Foreskin keratinocyte (primary cell): ENCODE measurements around a stretch of chr11.

DNA sequence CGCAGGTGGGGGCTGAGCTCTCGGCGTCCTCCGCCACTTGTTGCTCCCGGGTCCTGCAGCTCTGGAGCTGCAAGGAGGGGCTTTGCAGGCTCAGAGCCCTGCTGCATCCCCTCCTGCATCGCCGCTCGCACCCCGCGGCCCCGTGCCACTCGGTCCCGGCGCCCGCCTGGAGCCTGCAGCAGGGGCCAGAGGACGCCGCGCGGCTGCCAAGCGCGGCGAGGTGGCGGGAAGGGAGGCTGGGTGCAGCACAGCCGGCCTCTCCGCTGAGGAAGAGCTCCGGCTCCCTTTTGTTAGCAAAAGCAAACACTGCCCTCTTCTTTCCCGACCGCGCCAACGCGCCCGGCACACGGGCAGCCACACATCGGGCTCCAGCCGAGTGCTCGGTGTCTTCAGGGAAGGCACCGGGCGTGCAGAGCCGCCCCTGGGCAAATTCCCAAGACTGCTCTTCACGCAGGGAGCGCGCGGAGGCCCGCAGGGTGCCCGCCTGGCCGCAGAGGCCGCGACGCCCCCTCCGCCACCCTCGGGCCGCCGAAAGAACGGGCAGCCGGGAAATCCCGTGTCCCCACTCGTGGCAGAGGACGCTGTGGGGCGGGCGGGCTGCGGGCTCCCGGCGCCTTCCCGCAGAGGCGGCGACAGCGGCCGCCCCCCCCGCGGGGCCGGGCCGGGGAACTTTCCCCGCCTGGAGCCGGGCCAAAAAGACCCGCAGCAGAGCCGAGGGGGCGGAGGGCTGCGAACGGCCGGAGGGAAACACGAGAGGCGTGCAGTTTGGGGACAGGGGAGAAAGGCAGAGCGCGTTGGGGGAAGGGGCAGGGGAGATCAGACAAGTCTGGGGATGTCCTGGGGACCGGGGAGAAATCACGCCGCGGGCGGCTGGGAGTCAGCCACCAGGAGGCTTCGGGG, 1.0 kb downstream of the CADM1 start:
- RAMPAGE, total RNA, result no peak

- RAMPAGE, total RNA, result no peak
Observed at GRCh38 chr11:115523496-115523933, 19.3 kb upstream of the CADM1 start.

DNA sequence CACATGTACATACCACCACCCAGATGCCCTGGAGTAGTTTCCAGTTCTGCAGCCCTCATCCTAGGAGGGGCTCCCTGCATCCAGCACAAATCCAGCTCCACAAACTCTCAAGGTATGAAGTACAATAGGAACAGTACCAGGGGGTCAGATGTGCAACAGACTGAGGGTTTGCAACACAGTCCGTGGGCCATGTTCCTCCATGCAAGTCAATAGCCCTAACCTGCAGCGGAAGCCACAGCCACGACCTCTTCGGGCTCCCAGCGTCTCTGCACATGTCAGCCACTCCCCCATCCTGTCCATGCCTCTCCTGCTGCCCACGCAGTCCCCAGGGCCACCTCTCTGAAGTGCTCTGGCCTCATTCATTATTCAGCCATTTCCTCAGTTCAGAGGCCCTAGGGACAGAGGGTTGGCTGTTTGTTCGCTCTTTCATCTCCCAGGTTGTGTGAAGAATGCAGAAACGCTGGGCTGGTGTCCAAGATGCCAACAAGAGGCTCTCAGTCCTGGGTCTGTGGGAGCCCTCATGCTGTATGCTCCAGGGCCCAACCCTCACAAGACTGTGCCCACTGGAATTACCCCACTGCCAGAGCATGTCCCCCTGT, 209.9 kb downstream of the BUD13 start:
- RAMPAGE, total RNA, result no peak

- RAMPAGE, total RNA, result no peak
Observed at GRCh38 chr11:116660927-116661476, 111.8 kb downstream of the BUD13 start.

- RAMPAGE, total RNA, result no peak
Observed at GRCh38 chr11:116782738-116783106, 5.1 kb downstream of the ZPR1 start.

GRCh38 chr11:116791111-116791573, 537 bp downstream of the APOA5 start:
- RAMPAGE, total RNA, result no peak

DNA sequence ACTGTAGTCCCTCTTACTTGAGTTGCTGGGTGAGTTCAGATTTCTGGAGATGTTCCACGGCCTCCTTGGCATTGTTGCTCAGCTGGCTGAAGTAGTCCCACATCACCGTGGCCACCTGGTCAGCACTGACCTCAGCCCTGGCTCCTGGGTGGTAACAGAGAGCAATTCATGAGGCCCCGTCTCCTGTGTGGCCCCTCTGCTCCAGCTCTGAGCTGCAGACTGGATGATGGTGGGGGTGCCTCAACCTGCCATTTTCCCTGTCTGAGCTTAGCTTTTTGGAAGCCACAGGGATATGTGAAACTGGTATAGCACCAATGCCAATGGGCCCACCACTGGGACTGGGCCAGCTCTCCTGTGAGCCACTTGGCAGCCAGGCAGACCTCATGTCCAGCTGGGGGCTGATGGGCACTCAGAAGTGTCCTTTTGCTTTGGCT, 445 bp downstream of the APOA4 start:
- RAMPAGE, total RNA, result no peak

- RAMPAGE, total RNA, result no peak
Observed at GRCh38 chr11:116835103-116835691, 2.2 kb downstream of the APOA1 start.

DNA sequence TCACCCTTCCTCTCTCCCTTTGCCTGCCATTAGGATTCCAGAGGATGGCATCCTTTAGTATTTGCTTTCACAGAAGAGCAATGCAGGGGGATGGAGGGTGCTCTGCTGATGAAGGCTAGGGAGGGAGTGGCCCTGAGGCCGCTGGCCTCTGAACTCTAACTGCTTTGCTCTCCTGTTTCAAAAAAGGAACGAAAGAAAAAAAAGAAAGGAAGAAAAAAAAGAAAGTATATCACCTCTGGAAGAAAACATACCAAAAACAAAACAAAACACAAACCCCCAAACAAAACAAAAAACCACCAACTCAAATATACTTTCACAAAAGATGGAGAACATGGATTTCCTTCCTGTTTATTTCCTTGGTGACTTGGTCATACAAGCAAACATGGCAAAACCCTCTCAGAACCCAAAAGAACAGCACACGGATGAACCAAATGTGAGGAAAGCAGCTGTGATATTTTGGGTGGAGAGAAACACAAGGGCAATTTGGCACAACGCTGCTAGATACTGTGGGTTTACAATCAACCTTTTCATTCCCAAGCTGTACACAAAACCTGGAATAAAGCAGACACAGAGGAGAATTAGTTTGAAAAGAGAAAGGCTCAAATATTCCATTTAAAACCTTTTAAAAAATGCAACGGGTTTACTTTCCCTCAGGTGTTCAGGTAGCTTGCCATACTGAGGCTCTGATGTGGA, 7.8 kb upstream of the APOA1 start:
- RAMPAGE, total RNA, result no peak

DNA sequence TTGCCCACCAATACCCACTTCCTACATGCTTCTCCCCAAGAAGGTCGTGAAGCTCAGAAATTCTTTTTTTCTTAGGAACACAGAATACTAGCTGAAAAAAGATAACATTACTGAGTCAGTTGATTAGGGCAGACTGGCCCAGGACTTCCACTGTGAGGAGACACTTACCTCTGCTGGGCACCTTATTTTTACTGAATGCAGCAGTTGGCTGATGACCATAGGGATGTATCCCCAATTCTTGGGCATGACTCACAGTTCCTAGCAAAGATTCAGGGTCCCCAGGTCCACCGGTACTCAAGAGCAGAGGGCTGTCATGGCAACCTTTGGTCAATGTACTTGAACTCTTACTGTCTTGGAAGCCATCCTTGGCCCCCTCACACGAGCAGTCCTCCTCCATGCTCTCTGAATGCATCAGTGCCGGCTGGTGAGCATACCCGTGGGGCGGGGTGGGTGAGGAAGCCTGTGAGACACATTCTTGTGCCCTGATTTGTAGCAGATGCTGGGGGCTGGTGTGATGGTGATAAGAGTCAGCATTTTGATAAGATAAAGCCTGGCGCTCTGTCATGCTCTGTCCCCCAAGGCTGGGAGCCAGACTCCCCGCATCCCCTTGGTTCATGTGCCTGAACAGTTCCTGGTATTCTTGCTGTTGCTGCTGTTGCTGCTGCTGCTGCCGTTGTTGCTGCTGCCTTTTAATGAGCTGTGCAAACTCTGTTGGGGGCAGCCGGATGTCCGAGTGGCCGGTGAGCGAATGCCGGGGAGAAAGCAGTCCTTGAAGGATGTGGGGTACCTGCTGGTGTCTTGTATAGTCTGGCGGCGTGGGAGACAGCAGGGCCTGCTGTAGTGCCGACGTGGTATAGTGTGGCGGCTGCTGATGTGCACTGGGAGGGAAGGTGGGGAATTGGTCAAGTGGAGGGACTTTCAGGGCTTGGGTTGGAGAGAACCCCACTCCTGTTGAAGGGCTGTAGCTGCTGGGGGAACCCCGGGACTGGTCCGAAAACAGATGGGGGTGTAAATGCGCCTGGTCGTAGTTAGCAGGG, 20.5 kb upstream of the APOA1 start:
- RAMPAGE, total RNA, result no peak

DNA sequence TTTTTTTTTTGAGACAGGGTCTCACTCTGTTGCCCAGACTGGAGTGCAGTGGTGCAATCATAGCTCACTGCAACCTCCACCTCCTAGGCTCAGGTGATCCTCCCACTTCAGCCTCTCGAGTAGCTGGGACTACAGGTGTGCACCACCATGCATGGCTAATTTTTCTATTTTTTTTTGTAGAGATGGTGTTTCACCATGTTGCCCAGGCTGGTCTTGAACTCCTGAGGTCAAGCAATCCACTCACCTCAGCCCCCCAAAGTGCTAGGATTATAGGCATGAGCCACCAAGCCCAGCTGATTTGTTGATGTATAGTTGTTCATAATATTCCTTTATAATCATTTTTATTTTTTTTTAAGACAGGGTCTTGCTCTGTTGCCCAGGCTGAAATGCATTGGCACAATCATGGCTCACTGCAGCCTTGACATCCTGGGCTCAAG, 110.5 kb upstream of the APOA1 start:
- RAMPAGE, total RNA, result no peak

DNA sequence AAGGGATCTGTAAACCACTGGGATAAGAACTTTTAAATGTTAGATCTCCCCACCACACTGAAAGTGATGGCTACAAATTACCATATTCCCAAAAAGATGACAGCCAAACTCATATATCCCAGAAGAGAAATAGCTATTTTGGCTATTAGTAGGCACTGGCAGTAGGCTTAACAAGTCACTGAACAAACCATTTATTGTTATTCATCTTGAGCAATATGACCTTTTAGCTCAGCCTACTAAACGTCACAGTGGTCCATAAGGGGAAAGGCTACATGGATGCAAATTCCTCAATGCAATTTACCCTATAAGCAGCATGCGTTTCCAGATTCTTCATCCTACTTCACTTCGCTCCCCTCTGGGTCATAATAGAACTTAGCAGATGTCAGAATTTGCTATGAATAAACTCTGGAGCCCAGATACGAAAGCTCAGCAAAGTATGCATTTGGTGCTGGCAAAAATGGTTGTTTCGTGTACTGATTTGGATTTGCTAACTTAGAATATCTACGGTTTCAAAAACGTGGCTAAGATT, 114.0 kb downstream of the SIK3 start:
- RAMPAGE, total RNA, result no peak

GRCh38 chr11:117082690-117083523, 15.3 kb downstream of the SIK3 start:
- RAMPAGE, total RNA, result no peak

GRCh38 chr11:117220974-117221686, 10.7 kb downstream of the PCSK7 start:
- RAMPAGE, total RNA, result no peak

- RAMPAGE, total RNA, result no peak
Observed at GRCh38 chr11:117684562-117685109, 112.4 kb downstream of the DSCAML1 start.

DNA sequence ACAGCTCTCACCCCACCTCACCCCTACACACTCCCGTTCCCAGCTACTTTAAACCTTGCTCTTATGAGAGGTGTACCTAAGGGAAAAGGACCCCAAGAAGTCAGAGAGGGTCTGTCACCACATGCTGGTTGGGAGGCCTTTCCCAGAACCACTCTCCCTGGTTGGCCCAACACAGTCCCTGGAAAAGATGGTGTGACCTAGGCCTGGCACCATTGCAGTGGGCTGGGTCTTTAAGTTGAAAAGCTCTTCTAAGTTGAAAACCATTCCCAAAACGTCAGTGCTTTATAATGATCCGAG, 18.1 kb downstream of the DSCAML1 start:
- RAMPAGE, total RNA, result no peak

- RAMPAGE, total RNA, result no peak
Observed at GRCh38 chr11:117833160-117834104, 8.9 kb upstream of the FXYD2 start.

DNA sequence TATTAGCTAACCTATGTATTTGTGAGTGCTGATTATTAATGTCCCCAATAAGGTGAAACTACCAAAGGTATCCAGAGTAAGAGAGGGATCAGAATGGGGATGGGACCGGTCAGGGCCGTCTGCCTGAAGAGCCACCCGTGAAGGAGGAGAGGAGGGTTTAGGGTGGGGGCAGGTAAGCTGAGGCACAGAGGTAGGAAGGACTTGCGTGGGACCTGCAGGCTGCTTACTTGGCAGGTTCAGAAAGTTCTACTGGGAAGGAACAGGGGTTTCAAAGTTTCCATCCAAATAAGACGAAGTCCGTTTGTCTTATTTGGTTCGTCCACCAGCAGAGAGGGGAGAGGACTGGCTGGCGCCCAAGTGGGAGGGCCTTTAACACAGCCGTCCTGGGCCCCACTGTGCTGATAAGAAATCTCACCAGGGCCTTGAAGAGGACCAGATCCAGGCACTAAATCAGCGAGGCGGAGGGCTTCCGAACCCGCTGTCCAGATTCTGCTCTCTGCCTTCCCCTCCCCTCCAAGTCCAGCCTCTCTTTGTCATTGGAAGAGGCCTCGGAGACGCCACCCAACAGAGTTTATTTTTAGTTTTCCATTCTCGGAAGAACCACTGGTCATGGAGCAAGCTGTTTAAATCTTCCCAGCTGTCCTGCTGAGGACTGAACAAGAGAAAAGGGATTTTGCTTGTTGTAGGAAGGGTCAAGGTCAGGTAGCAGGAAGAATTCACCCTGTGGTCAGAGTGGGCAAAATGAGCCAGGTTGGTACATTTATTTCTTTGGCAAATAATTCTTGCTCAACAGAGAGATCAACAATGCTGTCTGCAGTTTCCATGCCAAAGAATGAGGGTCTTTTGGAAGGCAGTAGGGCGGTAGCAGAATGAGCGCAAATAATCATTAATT, 9.3 kb upstream of the FXYD6 start:
- RAMPAGE, total RNA, result no peak

GRCh38 chr11:117952902-117953440, 23.8 kb upstream of the TMPRSS13 start:
- RAMPAGE, total RNA, result no peak

GRCh38 chr11:117997352-117997657, 11.1 kb downstream of the IL10RA start:
- RAMPAGE, total RNA, result no peak